ENCODE data around the gene FAM72C.

- PRO-cap: no peak
Measured at GRCh38 chr1:119679133-119679572, 31.1 kb upstream of the ZNF697 start.

DNA sequence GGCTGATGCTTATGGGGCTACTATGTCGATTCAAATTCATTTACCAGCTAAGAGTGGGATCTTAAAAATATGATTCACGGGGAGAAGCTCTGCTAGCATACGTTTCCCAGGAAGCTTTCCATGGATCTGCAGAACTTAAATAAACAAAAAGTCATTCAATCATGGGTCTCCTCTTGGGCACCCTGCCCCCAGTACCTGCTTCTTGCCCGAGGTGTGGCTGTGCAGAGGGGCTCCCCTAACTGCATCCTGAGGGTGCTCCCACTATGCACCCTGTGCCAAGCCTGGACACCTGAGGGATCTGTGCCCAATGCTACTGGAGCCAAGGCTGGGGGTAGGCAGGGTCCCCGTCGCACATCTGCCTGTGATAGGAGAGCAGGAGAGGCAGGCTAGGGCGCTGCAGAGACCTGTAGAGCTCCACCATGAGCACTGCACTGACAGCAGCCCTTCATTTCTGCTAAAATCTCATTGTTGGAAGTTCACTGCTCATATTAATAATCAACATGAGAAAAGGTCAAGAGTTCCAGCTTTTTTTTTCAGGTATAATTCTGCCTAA lies 19.9 kb downstream of the HMGCS2 start:
- PRO-cap: no peak

DNA sequence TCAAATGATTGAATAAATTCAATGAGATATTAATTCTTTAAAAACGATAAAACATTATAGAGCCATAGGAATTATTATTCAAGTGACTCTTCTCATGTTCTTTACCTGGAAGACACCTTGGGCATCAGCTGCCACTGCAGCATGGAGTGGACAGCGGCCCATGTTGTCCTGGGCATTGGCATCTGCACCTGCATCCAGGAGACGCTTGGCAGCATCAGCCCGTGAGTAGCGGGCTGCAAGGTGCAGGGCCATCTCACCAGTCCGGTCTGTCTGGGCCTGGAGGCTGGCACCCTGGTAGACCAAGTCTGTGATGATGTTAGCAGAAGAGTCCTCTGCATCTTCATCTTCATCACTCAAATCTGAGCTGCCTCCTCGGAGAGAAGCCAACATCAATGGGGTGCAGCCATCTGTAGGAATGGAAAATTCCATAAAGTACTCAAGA lies 22.9 kb upstream of the ADAM30 start:
- PRO-cap: no peak

GRCh38 chr1:120132110-120132407 lies 44.3 kb downstream of the SEC22B start:
- PRO-cap: no peak

- PRO-cap: unidirectional peak, plus-strand start at chr1:120341951; unidirectional peak, plus-strand start at chr1:120342000; unidirectional peak, minus-strand start at chr1:120342009
Measured at GRCh38 chr1:120341231-120342362, 73.2 kb upstream of the NBPF8 start.

DNA sequence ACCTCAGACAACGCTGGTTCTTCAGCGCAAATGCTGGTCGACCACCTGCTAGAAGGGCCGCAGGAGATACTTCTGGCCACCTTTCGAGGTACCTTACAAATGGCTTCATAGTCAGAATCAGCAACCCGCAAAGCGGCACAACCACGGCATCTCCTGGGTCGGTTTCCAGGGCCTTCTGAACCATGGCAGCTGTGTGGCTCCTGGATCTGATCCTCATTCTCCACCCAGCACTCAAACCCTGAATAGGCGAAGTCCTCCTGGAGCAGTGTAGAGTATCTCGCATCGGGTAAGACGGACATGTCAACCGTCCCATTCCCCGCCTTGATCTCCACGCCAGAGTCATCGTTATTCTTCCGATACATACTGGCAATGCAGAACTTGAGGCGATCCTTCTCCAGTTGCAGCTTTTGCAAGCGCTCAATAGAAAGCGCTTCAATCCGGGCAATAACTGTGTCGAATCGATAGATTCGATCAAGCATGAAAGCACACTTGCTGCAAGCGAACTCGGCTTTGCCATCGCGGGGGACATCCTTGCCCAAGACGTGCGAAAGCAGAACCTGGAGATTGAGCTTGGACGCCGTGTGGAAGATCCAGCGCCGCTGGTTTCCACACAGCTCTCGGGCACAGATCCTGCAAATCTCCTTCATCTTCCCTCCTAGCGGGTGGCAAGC lies 142.8 kb downstream of the NBPF8 start:
- PRO-cap: no peak

- PRO-cap: no peak
Measured at GRCh38 chr1:120941277-120941883, 51.8 kb downstream of the PPIAL4A start.

- PRO-cap: no peak
Measured at GRCh38 chr1:120952197-120952780, 62.7 kb downstream of the PPIAL4A start.

GRCh38 chr1:121522247-121522517 lies 337.4 kb downstream of the SRGAP2C start:
- PRO-cap: no peak

DNA sequence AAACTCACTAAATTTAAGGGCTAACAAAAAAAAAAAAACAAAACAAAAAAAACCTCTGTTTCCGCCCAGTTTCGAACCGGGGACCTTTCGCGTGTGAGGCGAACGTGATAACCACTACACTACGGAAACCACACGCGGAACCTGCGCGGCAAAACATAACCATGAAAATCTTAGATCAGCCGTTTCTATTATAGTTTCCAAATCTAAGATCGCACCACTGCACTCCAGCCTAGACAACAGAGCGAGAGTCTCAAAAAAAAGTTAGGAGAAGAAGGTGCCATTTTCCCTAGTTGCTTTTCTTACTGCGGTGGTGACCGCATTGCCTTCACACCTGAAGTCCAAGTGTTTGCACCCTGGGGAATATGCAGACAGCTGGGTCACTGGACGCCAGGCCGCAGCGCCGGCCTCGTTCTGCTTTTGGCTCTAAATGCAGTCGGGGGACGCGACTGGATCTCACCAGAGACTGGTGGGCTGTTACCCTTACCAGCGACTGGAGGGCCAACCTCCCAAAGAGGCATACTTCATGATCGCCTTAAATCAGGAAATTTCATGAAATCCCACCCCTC lies 101.8 kb downstream of the H3-7 start:
- PRO-cap: no peak

DNA sequence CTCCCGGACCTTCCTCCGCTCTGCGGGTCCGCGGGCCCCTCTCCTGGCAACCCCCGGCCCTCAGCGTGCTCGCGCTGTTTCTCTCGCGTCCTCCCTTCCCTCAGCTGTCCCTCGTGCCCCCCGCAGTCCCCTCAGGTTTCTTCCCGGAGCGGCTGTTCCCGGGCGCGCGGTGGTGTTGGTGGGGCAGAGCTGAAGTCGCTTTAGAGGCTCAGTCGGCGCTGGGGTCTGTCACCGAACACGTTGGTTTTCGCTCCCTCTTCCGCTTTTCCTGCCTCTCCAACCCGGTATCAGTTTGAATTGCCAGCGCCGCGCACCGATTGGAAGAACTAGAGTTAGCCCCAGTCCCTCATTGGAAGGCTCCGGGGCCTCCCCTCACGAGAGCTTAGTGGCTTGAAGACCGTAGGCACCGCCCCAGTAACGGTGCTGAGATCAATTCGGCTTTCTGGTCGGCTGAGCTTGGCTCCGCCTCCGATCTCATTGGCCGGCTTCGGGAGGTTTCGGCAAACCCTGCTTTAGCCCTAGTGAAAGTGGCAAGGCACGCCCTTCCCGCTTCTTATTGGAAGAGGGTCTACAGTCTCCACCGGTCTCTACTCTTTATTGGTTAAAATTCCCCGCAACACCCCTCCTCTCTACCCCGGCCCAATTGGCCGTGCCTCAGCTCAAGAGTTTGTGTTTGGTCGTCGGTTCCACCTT lies at the start of gene FAM72C:
TSS of gene FAM72C (minus strand) at position 270 of the 693 bp plus-strand sequence.
- PRO-cap: no peak

- PRO-cap: unidirectional peak, plus-strand start at chr1:144460895
Measured at GRCh38 chr1:144460694-144460973, 835 bp downstream of the NBPF15 start.

- PRO-cap: no peak
Measured at GRCh38 chr1:144560540-144561487, 31.9 kb upstream of the PPIAL4F start.

DNA sequence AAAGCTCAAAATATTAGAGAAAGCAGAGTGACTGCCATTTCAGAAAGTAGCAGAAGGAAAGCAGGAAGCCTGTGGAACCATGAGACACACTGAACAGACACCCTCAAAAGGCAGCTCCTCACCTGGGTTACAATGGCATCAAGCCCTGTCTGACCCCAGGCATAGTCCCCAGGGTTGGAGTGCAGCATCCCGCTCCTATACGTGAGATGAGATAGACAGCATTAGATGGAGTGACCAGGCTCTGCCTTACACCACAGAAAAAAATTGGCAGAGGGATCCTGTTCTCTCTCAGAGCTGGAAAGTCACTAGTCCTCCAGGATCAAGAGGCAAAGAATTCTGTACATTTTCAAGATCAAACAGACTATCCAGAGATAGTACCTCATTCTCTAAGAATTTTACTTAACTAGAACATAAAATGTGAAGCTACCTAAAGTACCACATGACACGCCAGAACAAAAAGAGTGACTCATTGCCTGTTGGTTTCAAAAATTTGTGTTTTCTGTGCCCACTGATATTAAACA lies 32.1 kb downstream of the CD160 start:
- PRO-cap: no peak

DNA sequence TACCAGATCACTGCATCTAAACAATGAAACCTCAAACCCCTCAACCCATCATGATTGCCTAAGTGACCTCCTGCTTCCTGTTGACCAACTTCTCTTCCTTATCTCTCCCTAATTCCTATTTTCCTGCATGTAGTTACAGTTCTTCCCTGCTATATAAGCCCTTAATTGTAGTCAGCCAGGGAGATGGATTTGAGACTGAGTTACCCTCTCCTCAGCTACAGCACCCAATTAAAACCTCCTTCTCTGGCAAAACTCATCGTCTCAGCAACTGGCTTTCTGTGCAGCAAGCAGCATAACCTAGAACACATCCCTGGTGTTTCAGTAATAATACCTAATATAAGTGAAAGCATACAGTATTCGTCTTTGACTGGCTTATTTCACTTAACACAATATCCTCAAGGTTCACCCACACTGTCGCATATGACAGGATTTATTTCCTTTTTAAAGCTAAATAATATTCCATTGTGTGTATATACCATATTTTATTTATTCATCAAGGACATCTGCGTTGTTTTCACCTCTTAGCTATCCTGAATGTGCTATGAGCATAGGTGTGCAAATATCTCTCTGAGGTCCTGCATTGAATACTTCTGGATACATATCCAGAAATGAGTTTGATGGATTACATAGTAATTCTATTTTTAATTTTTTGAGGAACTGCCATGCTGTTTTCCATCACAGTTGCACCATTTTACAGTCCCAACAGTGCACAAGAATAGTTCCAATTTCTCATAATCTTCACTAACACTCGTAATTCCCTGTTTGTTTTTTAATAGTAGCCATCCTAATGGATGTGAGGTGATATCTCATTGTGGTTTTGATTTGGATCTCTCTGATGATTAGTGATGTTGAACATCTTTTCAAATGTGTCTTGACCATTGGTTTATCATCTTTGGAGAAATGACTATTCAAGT lies 26.6 kb downstream of the RNF115 start:
- PRO-cap: no peak

GRCh38 chr1:145818045-145818482 lies 5.8 kb downstream of the RNF115 start:
- PRO-cap: no peak

DNA sequence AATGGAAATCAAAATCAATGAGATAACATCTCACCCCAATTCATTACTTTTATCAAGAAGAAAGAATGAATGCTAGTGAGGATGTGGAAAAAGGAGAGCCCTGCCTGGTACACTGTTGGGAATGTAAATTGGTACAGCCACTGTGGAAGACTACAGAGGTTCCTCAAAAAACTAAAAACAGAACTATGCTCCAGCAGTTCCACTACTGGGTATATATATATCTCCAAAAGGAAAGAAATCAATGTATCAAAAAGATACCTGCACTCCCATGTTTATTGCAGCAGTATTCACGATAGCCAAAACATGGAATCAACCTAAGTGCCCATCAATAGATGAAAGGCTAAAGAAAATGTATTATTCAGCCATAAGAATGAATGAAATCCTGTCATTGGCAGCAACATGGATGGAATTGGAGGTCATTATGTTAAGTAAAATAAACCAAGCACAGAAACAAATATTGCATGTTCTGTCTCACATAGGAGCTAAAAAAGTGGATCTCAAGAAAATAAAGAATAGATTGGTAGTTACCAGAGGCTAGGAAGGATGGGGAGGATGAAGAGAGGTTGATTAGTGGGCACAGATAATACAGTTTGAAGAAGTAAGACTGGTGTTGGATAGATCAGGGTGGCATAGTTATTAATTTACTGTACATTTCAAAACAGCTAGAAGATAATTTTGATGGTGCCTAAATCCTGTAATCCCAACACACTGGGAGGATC lies 1.3 kb upstream of the NUDT17 start:
- PRO-cap: no peak

GRCh38 chr1:145856990-145857319 lies 1.9 kb downstream of the PIAS3 start:
- PRO-cap: no peak

GRCh38 chr1:145871865-145873278 lies 13.3 kb downstream of the ANKRD35 start:
- PRO-cap: no peak

DNA sequence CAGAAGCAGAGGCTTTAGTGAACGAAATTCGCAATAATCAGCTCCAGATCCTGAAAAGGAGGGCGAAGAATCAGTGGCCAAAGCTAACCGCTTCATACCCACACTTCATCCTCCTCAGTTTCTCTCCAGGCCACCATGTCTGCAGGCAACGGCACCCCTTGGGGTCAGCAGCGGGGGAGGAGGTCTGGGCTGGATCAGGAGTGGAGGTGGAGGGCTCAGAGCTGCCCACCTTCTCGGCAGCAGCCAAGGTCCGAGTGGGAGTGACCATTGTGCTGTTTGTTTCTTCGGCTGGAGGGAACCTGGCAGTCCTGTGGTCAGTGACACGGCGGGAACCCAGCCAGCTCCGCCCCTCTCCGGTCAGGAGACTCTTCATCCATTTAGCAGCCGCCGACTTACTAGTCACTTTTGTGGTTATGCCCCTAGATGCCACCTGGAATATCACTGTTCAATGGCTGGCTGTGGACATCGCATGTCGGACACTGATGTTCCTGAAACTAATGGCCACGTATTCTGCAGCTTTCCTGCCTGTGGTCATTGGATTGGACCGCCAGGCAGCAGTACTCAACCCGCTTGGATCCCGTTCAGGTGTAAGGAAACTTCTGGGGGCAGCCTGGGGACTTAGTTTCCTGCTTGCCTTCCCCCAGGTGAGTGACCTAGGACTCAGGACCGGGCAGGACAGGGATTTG lies 883 bp upstream of the PEX11B start:
- PRO-cap: unidirectional peak, minus-strand start at position 301 of the sequence